ENCODE results near the genes RGS14, PDLIM7, TMED9 and N4BP3.

- RRBS, 2 experiments, result 89 to 90% methylated on average over 6 to 10 of the region's 32 CpGs
These were observed 16.2 kb upstream of the MXD3 start for GRCh38 chr5:177327514-177328735.

GRCh38 chr5:177357406-177358351 lies at the start of gene RGS14:
Gene RGS14, plus strand, starts transcription at chr5:177357924.
- RRBS, 2 experiments, result 90 to 92% methylated on average over 3 of the region's 38 CpGs

DNA sequence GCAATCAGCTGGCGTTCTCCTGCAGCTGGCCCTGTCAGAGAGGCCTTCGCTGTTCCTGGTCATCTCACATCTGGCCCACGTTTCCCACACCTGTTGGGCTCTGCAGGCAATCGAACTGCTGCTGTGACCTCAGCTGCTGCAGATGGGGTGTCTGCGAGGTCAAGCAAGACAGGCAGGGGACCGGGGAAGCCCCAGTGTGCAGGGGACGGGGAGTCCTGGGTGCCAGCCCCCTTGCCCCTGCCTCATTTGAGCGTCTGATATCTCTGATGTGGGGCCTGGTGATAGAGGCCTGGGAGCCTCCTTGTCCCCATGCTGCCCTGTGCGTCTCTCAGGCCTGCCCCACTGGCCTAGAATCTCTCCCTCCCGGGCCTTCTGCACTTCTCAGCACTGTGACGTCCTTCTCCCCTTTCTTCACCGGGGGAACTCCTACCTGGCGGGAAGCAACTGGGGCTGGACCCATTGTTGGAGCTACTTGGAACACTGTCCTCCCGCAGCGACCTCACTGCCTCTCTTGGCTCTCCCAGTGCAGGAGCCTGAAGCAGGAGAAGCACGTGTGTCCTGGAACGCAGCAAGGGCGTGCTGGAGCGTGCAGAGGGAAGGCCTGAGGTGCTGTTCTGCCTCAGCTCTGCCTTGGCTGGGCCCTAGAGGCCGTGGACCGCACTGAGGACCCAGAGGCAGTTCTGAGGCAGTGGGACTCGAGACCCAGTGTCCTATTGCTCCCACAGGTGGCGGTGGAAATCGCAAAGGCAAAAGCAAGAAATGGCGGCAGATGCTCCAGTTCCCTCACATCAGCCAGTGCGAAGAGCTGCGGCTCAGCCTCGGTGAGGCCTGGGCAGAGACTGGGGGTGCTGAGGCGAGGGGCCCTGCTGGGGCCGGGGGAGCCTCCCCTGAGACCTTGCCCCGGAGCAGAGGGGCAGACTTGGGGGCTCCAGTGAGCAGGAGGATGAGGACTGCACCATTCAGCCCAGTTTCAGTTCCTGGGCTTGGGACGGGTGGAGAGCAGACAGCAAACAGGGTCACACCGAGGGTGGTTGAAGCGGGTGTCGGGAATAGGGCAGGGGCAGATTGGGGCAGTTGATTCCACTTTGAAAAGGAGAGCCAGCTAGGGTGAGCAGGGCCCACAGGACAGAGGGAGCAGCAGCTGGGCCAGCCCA lies 4.0 kb downstream of the GRK6 start:
- RRBS, 2 experiments, result no CpG with 5 or more reads among the region's 35 CpGs

- RRBS, 2 experiments, result 94 to 100% methylated on average over 1 to 3 of the region's 29 CpGs
These were observed 8.2 kb upstream of the PRR7 start for GRCh38 chr5:177437929-177439278.

DNA sequence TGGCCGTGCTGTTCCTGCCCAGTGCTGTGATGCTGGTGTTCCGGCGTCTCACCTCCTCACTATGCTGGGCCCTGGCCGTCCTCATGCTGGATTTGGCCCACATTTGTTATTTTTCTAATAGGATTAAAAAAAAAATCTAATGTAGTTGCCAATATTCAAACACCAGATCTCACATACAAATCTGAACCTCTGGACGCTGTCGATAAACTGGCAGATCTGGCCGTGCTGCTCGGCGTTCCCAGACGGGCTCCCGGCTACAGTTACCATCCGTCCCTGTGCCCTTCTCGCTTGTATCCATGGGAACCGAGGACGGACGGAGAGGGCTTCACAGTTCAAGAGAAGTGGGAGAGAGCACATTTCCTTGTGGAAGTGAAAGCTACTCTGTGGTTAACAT lies 6.2 kb upstream of the DBN1 start:
- RRBS, 2 experiments, result no CpG with 5 or more reads among the region's 16 CpGs

GRCh38 chr5:177497515-177498562 lies at the start of gene PDLIM7:
Gene PDLIM7, minus strand, starts transcription at chr5:177497604.
- RRBS, 2 experiments, result 3 to 11% methylated on average over 21 to 24 of the region's 90 CpGs

- RRBS, 2 experiments, result 90 to 99% methylated on average over 11 to 12 of the region's 37 CpGs
These were observed 1.8 kb downstream of the DOK3 start for GRCh38 chr5:177507570-177508476.

DNA sequence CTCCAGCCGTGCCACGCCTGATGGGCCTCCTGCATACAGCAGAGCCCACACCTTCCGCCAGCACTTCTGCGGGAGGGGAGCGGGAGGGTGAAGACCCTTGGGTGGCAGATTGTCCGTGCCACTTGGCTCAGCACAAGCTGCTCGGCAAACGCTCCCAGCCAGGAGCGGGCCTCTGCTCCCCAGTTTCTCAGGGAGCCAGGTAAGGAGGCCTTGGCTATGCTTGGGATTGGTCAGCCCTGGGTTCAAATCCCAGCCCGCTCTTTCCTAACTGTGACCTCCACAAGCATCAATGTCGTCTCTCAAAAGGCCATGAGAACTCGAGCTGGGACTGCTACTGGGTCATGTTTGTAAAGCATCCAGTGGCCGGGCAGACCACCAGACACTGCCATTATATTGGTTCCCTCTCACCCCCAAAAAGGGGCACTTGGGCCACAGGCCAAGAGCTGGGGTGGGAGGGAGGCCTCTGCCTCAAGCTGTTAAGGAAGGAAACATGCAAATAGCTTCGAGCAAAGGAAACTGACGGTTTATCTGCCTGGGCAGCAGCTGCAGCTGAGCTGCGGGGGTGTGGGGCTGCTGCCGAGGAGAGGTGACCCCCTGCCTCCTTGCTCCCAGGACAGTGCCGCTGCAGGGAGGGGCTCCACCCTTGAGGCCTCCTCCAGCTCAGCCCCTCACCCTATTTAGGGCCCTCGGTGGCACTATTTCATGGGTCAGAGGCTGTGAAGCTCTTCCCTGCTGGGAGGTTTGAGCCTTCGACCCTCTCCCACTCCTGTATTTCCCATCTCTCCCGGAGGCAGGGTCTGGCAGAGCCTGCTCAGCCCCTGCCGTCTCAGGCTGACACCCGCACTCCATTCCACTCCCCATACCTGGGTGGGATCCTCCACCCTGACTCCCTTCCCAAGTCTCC lies 897 bp downstream of the DOK3 start:
- RRBS, 2 experiments, result no CpG with 5 or more reads among the region's 23 CpGs

DNA sequence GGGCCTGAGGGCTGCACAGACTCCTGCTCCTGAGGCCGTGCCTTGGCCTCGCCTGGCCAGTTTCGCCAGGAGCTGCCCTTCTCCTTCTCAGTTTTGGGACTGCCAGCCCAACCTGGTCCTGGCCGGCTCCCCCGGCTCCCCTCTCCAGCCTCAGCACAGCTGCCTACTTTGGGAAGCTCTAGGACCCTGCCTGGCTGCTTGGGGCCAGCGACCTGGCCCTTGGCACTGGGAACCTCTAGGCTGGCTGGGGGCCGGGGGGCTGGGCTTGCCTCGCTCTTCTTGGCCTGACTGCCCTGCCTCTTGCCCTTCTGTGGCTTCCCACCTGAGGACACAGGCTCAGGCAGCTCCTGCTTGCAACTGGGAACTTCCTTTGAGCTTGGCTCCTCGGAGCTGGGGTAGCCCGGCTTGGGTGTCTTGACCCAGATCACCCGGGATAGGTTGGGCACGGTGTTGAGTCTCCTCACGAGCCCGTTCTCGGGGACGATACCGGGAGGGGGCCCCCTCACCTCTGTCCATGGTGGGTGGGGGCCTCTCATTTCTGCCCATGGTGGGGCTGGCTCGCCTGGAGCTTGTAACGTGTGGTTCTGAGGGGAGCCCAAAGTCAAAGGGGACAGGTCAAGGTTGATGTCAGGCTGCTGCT lies 7.6 kb upstream of the DDX41 start:
- RRBS, 2 experiments, result 97 to 98% methylated on average over 7 to 8 of the region's 19 CpGs

GRCh38 chr5:177531142-177531702 lies 14.5 kb upstream of the DDX41 start:
- RRBS, 2 experiments, result no CpG with 5 or more reads among the region's 22 CpGs

DNA sequence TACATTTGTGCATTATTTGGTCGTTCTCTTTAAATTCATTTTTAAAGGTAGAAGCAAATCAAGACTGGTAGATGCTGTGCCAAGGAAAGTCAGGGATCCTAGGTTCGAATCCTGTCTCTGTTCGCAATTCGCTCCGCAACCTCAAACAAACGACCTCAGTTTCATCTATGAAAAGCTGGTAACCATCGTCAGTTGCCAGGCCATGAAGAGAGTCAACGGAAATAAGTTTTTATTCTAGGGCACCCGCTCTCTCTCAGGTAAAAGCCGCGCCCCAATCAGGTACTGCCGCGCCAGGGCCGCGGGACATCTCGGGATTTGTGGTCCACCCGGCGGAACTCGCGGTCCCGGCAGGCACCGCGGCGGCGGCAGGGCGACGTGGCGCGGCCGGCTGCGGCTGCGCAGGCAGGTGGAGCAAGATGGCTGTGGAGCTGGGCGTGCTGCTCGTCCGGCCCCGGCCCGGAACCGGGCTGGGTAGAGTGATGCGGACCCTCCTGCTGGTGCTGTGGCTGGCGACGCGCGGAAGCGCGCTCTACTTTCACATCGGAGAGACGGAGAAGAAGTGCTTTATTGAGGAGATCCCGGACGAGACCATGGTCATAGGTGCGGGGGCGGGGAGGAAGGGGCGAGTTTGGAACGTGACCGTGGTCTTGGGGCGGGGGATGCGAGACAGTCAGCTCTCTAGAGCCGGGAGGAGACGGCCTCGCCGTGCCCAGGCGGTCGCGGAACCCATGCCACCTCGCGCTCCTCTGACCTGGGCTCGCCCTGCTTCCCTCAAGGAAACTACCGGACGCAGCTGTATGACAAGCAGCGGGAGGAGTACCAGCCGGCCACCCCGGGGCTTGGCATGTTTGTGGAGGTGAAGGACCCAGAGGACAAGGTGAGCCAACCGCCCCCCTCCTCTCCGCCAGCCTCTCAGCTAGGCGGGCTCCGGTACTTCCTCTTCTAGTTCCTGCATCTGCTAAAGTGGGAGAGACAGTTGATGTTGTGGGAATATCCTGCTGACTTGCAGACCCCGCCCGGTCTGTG lies at the start of gene TMED9:
TSS of gene TMED9 (plus strand) at position 405 of the 1,026 bp plus-strand sequence.
- RRBS, 2 experiments, result 5 to 6% methylated on average over 35 to 40 of the region's 77 CpGs

GRCh38 chr5:178112968-178113968 lies at the start of gene N4BP3:
Gene N4BP3, plus strand, starts transcription at chr5:178113532.
- RRBS, 2 experiments, result under 1 to 1% methylated on average over 52 of the region's 114 CpGs

GRCh38 chr5:178115092-178115842 lies 1.9 kb downstream of the N4BP3 start:
- RRBS, 2 experiments, result no CpG with 5 or more reads among the region's 15 CpGs

- RRBS, 2 experiments, result 91 to 94% methylated on average over 8 to 12 of the region's 23 CpGs
These were observed 4.7 kb downstream of the N4BP3 start for GRCh38 chr5:178117716-178118789.

DNA sequence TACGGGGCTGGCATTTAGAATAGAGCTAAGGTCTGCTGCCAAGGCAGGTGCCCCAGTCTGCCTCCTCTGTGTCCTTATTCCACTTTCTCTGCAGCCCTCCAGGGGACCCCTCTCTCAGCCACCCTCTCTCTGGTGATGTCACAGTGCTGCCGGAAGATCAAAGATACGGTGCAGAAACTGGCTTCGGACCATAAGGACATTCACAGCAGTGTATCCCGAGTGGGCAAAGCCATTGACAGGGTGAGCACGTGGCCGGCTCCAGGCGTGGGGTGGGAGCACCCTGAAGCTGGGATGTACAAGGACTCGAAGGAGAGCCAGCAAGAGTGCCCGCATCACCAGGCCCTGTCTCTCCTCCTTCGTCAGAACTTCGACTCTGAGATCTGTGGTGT lies 11.2 kb downstream of the NHP2 start:
- RRBS, 2 experiments, result 90% methylated on average over 3 of the region's 12 CpGs; no CpG with 5 or more reads in 1 of the 2 experiments

DNA sequence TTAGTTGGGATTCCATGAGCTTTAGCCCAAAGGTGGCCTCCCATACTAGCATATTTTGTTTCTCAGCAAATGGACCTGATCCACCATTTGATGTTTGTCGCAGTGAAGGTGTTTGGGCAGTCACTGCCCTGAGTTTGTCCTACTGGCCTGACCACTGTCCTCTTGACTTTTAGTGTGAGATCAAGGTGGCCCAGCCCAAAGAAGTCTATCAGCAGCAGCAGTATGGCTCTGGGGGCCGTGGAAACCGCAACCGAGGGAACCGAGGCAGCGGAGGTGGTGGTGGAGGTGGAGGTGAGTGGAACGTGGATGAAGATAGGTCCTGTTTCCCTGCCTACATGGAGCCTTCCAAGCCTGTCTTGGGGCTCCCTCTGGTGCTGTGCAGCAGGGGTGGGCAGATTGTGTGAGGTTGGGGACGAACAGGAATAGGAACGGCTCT lies 4.8 kb downstream of the HNRNPAB start:
- RRBS, 2 experiments, result no CpG with 5 or more reads among the region's 9 CpGs

GRCh38 chr5:178448965-178449676 lies 141.1 kb downstream of the COL23A1 start:
- RRBS, 2 experiments, result no CpG with 5 or more reads among the region's 13 CpGs

DNA sequence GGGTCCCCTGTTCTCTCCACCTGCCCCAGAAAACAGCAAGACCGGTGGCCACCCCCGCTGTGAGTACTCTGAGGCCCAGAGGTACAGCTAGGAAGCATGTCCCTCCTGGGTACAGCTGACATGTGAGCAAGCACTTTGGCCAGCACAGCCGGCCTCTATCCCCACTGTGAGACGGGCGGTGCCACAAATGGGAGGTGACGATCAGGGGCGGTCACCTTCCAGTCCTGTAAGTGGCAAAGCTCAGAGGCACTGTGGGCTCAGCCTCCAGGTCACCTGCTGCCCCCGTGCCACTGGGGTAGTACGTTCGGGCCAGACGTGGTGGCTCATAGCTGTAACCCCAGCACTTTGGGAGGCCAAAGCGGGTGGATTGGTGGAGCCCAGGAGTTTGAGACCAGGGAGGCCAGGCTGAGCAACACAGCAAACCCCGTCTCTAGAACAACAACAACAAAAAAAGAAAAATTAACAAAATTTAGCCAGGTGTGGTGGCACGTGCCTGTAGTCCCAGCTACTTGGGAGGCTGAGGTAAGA lies 45.7 kb downstream of the COL23A1 start:
- RRBS, 2 experiments, result no CpG with 5 or more reads among the region's 14 CpGs

DNA sequence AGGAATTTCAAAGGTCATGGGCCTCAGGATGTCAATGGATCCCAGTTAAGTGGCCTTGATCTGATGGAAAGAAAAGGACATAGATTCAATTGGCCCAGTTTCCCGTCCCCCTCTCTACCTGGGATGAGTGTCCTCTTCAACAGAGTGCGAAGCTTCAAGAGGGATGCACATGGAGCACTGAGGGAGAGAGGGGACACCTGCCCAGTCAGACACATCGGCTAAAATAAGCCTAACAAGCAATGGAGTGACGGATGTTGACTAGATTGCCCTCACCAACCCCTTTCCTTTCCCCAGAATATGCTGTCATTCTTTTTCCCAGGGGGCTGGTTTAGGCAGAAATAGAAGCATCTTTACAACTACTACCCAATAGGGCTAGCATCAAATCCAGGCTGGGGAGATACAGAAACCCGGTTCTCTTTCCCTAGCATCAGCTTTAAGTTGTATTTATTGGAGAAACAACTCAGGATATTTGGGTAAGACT lies 7.1 kb downstream of the CLK4 start:
- RRBS, 2 experiments, result no CpG with 5 or more reads among the region's 5 CpGs